ENCODE measurements around a stretch of chr15.

- PRO-cap, result no peak
These were observed 9.5 kb downstream of the RAB11A start for GRCh38 chr15:65878820-65879082.

- PRO-cap, result no peak
These were observed 24.2 kb downstream of the SNAPC5 start for GRCh38 chr15:66473344-66473697.

- PRO-cap, result no peak
These were observed 3.5 kb downstream of the RPL4 start for GRCh38 chr15:66500900-66501734.

GRCh38 chr15:66610851-66611913 is 45.4 kb upstream of the LCTL start:
- PRO-cap, result no peak

DNA sequence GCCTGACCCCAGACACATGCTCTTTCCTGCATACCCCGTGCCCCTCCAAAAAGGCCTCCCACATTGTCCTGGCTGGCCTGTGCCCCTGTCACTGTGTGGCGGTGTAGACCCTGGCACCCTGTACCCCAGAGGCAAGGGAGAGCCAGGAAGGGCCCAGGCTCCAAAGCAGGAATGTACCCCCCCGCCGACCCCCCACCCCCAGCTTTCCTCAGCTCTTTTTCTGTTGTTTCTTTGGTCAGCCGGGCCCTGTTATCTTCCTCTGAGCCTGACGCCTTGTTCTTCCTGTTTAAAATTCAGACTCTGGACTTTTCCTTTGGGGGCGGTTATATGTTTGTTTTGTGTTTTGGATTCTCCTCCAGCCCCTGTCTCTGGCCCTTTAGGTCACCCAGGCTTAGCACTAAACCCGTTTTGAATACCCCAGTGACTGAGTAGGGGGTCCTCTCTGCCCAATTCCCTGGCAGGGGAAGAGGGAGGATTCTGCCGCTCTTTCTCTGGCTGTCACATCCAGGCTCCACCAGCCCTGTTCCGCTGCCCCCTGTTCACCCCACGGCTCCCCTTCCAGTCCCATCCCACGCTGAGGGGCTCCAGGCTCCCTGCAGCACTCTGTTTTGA is 57.6 kb upstream of the SMAD6 start:
- PRO-cap, result no peak

DNA sequence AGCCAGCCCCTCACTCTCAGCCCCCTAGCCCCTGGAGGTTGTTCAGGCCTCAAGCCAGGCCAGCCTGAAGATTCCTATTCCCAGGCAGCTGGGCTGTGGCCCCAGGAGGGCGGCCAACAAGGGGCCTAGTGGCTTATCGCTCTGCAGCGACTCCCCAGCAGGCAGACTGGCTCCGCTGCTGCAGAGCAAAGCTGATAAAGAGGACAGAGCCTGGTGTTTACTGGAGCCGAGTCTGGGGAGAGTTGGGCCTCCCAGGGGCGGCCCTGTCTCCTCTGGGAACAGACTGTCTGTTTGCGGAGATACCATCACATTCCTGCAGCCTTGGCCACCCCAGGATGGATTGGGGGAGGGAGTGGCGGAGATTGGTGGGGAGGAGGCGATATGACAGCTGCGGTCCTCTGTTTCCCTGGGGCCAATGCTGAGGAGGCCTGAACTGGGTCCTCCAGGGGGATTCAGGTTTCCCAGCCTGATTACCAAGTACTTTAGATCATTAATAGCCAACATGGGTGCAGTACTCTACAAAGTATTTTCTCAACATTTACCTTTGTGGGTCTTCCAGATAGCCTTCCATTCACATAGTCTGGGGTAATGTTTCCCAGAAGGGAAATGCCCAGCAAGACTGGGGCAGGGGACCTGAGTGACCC is 22.3 kb upstream of the SMAD6 start:
- PRO-cap, result no peak

- PRO-cap, result no peak
These were observed 765 bp upstream of the SMAD6 start for GRCh38 chr15:66701128-66701814.

- PRO-cap, result no peak
These were observed 4.4 kb downstream of the SMAD6 start for GRCh38 chr15:66706287-66706896.

DNA sequence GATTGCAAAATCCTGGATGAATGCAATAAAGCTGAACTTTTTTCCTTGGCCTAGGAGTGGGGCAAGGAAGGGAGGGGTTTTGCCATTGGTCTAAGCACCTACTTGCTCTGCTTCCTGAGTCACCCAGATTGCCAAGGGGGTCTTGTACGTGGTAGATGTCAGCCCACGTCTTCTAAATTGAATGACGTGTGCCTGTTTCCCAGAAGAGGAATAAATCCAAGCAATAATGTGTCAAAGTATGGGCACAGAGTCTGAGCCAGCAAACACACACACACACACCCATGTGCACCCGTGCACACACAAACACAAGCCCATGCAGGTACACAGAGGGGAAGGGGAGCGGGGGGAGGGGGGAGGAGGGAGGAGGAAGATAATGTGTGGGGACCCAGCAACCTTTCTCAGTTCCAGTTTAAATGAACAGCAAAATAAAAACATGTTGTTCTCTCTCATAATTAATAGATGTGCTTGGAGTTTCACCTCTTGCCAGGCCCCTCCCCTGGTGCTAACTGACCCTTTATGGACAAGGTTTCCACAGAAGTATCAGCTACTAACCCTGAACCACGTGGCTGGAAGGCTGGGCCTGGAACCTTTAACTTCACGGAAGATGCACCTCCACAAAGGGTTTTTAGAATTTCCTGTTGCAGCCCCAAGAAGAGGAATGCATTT is 15.1 kb upstream of the SMAD3 start:
- PRO-cap, result no peak

DNA sequence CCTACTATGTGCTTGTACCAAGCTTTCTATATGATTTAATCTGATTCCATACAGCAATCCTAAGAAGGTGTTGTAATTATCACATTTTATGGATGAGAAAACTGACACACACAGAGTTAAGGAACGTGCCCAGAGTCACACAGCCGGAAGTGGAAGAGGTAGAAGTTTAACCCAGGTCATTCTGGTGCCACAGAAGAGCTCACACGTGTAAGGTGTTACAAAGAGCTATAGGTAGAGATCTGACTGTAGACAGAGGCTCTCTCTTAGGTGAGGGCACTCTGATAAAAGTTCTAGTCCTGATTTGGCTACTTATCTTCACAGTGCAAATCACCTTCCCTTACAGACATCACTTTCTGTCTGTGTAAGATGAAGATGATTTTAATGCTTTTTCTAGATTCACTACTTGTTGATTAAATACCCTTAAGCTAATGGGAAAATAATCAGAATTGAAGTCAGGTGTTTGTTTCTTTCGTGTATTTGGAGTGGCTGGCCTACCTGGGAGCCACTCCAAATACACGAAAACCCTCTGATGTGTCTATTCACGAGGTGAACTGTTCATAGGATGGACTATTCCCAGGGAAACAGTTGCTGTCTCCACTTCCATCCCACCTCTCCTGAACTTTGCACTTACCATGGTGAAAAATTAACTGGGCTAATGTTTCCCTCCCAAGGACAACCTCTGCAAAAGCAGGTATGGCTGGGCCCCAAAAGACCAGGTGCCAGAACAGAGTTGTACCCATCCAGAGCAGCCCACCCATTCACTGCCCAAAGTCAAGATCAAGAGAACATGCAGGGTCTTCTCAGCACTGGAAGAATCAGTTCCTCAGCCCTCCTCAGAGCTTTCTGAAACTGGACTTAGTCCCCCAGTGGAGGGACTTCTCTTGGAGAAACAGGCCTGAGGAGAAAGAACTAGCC is 3.1 kb upstream of the SMAD3 start:
- PRO-cap, result no peak

GRCh38 chr15:67091113-67092314 is 26.1 kb downstream of the SMAD3 start:
- PRO-cap, result no peak

- PRO-cap, result no peak
These were observed 72.6 kb downstream of the SMAD3 start for GRCh38 chr15:67137672-67138688.

GRCh38 chr15:67181106-67181832 is 73.2 kb downstream of the AAGAB start:
- PRO-cap, result no peak

DNA sequence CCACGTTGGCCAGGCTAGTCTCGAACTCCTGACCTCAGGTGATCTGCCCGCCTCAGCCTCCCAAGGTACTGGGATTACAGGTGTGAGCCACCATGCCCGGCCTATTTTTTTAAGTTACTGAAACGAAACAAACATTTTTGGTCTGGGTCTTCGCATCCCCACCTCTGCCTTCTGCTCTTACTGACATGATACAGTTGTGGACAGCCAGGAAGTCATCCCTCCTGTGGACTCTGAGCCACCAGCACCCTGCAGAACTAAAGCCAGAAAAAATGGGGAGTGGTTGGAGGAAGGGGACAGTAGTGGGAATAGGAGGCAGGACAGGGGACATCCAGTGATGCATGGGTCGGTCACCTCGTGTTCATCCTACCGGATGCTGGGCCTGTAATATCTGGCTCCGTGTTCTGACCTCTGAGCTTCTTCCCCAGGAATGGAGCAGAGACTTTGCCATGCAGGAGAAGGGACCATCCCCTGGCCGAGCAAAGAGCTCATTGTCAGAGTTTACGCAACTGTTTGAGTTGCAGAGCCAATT is 71.2 kb downstream of the AAGAB start:
- PRO-cap, result no peak

DNA sequence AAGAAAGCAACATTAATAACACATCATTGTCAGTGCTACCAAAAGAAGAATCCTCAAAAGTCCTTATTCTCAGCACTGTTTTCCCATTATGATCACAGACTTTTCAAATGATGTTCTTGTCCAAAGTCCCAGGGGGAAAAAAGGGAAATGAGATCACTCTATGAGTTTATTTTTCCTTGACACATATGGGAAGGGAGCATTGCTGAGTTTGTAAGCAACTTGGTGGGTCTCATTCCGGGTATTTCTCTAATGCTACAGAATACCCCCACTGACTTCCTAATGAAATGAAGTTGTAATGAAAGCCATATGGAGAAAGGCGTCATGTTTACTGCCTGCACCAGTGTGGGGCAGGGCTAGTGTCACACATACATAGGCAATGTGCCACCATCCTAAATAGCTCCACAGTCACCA is 41.2 kb upstream of the C15orf61 start:
- PRO-cap, result bidirectional peak, plus-strand start at position 199 of the sequence, minus-strand start at position 87 of the sequence

DNA sequence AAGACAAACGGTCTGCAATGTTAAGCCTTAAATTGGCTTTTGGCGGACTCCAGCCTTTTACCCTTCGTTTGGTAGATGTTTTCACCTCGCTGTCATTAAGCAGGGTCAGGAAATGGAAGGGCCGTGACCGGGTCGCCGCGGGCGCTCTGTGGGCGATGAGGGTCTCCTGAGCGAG is 289 bp upstream of the MAP2K5 start:
- PRO-cap, result no peak

GRCh38 chr15:67841398-67841735 is 16.1 kb downstream of the SKOR1 start:
- PRO-cap, result no peak

DNA sequence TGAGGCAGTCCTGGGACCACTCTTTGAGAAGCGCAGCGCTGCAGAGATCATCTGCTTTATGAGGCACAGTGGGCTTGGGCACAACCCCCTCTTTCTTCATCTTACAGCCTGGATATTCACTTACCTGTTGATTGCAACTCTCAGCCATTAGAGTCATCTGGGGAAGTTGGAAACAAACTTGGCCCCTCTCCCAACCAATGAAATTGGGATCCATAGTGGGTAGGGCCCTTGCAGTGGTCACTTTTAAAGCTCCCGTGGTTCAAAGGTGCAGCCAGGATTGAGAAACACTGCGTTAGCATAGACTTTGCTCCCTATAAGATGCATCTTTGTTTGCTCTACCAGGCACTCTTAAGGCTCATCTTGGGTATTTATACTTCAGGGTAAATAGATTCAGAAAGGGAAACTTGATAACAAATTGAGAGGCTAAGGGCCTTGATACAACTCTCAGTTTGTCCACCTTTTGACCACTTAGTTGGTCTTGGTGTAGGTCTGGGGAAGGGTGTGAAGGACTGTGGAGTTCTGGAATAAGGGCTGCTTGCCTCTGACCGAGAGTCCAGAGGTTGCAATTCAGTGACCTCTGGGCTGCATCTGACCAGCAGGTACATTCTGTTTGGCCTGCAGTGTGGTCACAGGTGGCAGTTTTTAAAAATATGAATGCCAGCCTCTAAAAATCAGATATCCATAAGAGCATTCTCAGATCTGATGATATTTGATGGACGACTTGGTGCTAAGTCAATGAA is 22.8 kb downstream of the FEM1B start:
- PRO-cap, result no peak

- PRO-cap, result no peak
These were observed 33.0 kb downstream of the FEM1B start for GRCh38 chr15:68310366-68311124.

GRCh38 chr15:68407470-68407910 is 24.5 kb downstream of the ITGA11 start:
- PRO-cap, result no peak

Data from osteocyte (in vitro differentiated cells).